Cerebral cortex (tissue), 2 donors: ENCODE results near the genes PHYKPL, CLK4 and ZNF354C.

DNA sequence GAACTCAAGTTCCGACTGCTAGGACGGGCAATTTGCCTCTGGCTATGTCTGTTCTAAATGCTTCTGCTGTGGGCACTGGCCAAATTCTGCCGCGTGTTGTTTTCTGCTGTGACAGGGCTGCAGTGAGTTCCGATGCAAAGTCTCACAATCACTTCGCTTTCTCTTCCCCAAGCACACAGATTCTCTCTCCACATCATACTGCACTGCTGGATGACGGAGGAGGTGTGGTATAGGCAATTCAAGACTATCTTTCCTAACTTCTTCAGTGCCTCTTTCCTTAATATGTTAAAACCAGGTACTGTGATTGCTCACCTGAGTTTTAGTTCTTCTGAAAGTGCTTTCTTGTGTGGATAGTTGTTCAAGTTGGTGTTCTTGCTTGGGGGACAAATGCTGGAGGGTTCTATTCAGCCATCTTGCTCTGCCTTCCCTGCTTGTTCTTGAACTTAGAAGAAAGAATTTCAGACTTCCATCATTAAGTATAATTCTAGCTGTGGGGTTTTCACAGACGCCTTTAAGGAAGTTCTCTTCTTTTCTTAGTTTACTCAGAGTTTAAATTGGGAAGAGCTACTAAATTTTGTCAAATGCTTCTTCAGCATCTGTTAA, 41.7 kb downstream of the B4GALT7 start:
- PRO-cap, 2 experiments: no peak in any of the 2 experiments

GRCh38 chr5:178121469-178122112, 8.3 kb downstream of the N4BP3 start:
- PRO-cap, 2 experiments: no peak in any of the 2 experiments

- PRO-cap, 2 experiments: no peak in any of the 2 experiments
Measured at GRCh38 chr5:178127266-178127833, 3.5 kb upstream of the RMND5B start.

GRCh38 chr5:178146989-178147645, 6.6 kb downstream of the NHP2 start:
- PRO-cap, 2 experiments: no peak in any of the 2 experiments

GRCh38 chr5:178211000-178212152, 7.0 kb downstream of the HNRNPAB start:
- PRO-cap, 2 experiments: no peak in any of the 2 experiments

GRCh38 chr5:178215896-178216704, 11.8 kb downstream of the HNRNPAB start:
- PRO-cap, 2 experiments: no peak in any of the 2 experiments

- PRO-cap, 2 experiments: peak in 1 of 2 experiments; most common plus-strand start chr5:178232443 (in 1); most common minus-strand start chr5:178232411 (in 1)
Measured at GRCh38 chr5:178232088-178232975, at the start of gene PHYKPL. TSS of gene PHYKPL (minus strand) at chr5:178232802.

GRCh38 chr5:178460361-178460700, 129.9 kb downstream of the COL23A1 start:
- PRO-cap, 2 experiments: no peak in any of the 2 experiments

DNA sequence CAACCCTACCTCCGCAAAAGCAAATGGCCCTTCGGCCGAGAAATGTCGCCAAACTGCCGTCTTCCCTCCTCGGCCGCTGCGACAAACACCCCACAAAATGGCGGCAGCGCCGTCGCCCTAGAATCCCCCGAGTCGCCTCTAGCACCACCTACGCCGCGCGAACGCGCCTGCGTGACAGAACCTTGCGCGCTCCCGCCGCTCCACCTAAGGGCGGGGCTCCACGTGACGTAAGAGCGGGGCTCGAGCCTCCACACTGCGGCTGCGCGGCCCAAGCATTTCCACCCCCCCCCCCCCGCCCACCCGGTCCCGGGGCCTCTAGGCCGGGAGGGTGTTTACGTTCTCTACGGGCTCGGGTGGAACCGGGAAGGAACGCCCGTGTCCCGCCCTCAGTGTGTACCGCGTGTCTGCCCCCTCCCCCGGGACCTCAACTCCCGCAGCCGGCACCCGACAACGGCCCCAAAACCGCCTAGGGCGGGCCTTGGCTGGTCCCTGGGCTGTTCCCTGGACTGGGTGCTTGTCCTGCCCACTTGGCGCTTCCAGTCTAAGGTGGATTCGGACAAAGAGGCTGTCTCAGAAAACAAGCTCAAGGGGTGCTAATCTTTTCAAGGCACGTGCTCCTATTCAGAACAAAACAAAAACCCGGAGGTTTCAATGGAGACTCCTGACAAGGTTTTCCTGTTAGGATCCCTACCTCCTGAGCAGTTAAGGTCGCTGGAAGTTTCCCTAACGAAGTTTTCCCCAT, at the start of gene CLK4:
CLK4 (minus strand) TSS at position 114 of the 742 bp plus-strand sequence.
- PRO-cap, 2 experiments: peak in 1 of 2 experiments; most common plus-strand start position 344 of the sequence (in 1); most common minus-strand start position 134 of the sequence (in 1)

DNA sequence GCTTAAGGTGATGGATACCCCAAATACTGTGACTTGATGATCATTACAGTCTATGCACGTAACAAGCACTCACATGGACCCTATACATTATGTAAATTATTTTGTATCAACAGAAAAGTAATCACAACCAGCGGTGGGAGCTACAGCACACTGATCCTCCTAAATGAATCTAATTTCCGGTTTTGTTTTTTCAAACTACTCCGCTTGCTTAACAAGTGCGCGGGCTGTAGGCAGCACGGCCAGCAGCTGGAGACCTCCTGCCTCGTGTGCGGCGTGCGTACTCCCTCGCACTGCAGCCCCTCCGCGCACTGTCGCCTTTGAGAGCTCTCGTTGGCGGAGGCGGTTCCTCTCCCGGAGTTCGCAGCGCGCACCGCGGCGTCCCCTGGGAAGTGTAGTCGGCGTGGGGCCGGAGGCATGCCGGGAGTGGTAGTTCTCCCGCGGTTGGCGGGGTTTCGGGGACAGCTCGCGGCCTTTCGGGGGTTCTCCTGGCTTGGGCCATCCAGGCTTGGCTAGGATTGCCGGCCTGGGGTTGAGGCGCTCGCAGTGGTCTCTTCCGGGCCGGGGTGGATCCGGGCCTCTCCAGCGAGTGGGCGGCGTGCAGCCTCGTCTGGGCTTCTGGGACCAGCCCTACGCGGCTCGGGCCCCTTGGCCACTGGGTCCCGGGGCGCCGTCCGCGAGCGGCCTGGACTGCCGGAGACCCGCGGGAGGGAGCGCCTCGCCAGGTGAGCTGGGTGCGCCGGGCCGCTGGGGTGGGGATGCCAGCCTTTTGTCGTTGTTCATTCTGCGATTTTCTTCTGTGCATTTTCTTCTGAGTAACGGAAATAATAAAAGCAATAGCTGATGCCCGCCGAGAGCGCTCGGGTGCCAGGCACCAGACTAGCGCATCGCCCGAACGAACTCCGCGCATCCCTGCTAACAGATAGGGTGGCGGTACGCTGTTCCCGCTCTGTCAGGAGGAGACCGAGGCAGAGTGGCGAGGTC, at the start of gene ZNF354C:
ZNF354C (plus strand) TSS at position 429 of the 981 bp plus-strand sequence.
- PRO-cap, 2 experiments: peak in 1 of 2 experiments; most common plus-strand start position 429 of the sequence (in 1); most common minus-strand start position 319 of the sequence (in 1)

DNA sequence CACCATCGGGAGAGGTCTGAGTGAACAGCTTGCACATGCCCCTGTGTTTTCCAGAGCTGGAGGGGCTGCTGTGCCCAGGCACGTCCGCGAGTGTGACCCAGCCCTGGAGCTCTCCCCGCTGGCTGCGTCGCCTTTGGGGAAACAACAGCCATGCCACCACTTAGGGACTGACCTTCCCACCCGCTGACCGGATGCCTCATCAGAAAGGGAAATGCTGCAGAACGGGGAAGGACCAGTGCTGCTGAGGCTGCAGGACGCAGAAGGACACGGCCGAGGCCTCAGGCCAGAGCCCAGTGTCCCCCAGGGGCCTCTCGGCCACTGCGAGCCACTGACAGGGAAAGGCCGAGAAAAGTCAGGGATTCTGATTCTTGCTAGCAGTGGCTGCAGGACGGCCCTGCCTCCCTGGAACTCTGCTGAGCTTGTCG, 130.7 kb downstream of the ZNF354C start:
- PRO-cap, 2 experiments: no peak in any of the 2 experiments

DNA sequence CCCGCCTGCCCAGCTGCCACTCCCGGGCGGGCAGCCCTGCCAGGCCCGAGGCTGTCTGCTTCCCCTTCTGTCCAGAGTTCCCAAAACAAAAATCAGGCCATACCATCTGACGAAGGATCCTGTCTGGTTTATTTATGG, 57.1 kb downstream of the ADAMTS2 start:
- PRO-cap, 2 experiments: no peak in any of the 2 experiments

- PRO-cap, 2 experiments: no peak in any of the 2 experiments
Measured at GRCh38 chr5:179326101-179327559, 18.6 kb downstream of the ADAMTS2 start.

GRCh38 chr5:179618513-179618893, 5.0 kb downstream of the HNRNPH1 start:
- PRO-cap, 2 experiments: no peak in any of the 2 experiments

DNA sequence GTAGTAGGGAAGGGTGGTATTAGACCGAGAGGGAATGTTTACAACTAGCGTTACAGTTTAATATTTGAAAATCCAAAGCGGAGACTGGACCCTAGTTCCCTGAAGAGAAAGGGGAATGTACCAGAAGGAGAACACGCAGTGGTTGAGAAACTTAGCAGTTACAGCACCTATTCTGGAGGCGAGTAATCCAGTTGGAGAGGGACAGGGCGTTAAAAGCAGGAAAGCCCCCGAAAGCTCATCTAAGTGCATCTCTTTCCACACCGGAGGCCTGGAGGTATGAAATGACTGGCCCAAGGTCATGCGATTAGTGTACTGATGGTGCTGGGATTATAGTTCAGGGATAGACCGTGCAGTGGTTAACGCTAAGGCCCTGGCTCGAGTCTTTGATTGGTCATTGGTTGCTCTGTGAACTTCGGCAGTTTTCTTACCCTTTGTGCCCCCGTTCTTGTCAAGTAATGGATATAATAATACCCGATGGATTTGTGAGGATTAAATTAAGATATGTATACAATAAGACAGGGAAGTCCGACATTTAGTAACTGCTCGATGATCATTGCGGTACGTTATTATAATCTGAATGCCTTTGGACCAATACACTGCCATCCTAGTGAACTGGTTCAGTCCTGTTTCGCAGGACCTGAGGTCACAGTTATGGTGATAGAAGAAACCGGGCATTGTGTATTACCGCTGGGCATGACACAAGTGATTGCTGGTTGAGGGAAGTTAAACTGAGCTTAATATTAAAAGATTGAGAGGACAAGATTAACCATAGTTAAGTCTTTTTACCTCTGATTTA, 928 bp downstream of the CANX start:
- PRO-cap, 2 experiments: no peak in any of the 2 experiments

DNA sequence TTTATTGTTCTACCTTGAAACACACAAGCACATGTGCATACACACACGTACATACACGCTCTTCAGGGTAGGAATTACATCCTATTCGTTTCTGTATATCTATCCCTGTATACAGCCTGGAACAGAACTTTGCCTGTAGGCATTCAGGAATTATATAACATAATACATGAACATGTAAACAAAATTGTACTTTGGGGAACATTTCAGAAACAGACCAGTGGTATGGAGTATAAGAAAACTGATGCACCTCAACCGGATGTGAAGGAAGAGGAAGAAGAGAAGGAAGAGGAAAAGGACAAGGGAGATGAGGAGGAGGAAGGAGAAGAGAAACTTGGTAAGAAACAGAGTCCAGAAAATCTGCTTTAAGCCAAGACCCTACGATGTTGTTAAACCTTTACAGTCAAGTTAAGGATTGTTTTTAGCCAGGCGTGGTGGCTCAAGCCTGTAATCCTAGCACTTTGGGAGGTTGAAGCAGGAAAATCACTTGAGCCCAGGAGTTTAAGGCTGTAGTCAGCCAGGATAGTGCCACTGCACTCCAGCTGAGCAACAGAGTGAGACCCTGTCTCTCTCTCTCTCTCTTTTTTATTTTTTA, 8.1 kb upstream of the MAML1 start:
- PRO-cap, 2 experiments: no peak in any of the 2 experiments

GRCh38 chr5:179728402-179729021, 4.1 kb upstream of the MAML1 start:
- PRO-cap, 2 experiments: no peak in any of the 2 experiments

GRCh38 chr5:179796868-179797227, 3.1 kb downstream of the LTC4S start:
- PRO-cap, 2 experiments: no peak in any of the 2 experiments

DNA sequence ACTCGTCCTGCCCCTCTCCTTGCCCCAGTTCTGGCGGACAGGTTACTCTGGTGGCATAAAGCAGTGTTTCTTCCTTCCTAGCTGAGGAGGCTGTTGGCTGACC, 831 bp upstream of the SQSTM1 start:
- PRO-cap, 2 experiments: no peak in any of the 2 experiments

DNA sequence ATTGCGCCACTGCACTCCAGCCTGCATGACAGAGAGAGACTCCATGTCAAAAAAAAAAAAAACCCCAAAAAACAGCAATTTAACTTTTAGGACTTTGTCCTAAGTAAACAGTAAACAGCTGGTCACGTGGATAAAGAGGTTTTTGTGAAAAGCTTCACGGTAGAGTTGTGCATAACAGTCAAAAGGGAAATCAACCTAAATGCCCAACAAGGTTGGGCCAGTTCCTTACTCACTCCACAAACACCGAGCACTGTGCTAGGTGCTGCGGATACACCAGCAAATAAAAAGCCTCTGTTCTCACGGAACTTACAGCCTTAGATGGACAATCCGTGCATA, 6.4 kb downstream of the MRNIP start:
- PRO-cap, 2 experiments: no peak in any of the 2 experiments